Metanephros (tissue), 2 donors: Measurements from ENCODE around the gene NKD1.

DNA sequence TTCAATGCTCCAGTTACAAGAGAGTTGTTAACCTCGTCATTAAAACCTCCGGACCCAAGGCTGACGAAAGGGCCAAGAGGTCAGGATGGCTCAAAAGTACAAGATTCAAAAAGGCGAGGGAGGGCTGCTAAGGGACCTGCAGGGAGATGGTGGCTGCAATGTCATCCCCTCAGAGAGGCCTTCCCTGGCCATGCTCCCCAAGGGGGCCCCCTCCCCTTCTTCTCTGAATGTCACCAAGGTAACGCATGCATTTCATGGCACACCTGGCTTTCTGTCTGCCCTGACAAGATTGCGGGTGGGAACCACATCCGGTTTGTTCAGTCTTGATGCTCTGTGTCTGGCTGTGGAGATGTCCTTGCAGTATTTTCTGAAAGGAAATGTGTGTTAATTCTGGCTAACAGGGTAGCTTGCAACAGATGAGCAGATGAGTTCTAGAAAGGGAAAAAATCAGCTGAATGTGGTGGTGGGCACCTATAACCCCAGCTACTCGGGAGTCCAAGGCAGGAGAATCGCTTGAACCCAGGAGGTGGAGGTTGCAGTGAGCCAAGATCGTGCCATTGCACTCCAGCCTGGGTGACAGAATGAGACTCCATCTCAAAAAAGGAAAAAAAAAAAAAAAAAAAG, 90.0 kb downstream of the C16orf78 start:
- RAMPAGE, long total RNA = no peak

GRCh38 chr16:49492206-49492630, 118.6 kb downstream of the C16orf78 start:
- RAMPAGE, long total RNA = no peak

GRCh38 chr16:49702099-49702772, 153.7 kb downstream of the ZNF423 start:
- RAMPAGE, long total RNA = no peak

- RAMPAGE, long total RNA = no peak
These were observed 12.8 kb downstream of the HEATR3 start for GRCh38 chr16:50078549-50079026.

- RAMPAGE, long total RNA = no peak
These were observed 35.2 kb upstream of the ADCY7 start for GRCh38 chr16:50230953-50231787.

DNA sequence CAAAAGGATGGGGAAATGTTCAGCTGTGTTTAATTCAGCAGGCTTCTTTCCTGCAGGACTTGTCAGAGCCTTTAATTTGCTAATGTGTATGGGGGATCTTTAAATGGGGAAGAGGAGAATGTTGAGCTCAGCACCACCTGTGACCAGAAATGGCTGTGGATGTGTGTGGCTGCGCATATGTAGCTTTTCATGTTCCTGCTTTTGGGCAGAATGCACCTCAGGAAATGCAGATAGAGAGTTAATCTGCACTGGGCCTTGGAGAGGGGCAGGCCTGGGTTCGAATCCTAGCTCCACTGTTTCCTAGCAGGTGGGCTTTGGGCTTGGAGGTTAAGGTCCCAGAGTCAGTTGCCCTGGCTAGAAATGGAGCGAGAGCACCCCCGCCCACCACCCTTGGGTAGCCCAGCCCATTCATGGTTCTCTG, 9.2 kb downstream of the ADCY7 start:
- RAMPAGE, long total RNA = no peak

GRCh38 chr16:50300623-50301143, 34.3 kb downstream of the ADCY7 start:
- RAMPAGE, long total RNA = no peak

- RAMPAGE, long total RNA = no peak
These were observed 31.2 kb downstream of the BRD7 start for GRCh38 chr16:50337474-50338131.

- RAMPAGE, long total RNA = no peak
These were observed 27.3 kb upstream of the BRD7 start for GRCh38 chr16:50396063-50396511.

GRCh38 chr16:50478276-50478724, 69.9 kb upstream of the NKD1 start:
- RAMPAGE, long total RNA = no peak

DNA sequence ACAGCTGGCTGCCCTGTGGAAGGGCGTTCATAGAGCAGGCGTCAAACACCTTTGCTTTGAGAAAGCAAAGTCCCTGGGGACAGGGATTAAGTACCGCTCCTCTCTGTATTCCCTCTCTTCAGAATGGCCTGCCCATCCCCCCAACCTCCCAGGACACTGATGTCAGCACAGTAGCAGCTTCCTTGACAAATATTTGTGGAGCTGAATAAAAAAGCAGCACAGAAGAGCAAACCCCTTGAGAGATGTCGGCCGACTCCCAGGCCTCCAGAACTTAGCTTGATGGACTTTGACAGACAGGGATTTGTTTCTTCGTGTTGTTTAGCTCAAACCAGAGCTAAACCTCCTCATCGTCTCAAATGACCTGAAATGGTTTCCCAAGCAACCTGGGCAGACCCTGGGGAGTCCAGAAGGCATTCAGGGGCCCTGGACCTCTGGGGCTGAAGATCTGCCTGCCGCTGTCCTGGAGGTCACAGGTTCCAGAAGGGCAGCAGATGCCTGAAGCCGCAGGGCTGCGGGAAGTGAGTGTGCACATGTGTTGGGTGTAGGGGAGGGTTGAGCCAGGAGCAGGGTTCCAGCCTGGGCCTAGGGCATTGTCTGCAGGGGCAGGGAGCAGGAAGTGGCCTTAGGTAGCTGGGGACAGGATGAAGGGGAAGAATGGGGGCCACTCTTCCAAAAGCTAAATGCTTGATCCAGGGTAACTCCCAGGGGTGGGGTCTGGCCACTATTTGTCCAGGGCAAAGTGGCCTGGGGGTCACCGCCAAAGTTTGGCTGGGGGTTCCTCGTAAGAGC, 42.3 kb upstream of the NKD1 start:
- RAMPAGE, long total RNA = no peak

DNA sequence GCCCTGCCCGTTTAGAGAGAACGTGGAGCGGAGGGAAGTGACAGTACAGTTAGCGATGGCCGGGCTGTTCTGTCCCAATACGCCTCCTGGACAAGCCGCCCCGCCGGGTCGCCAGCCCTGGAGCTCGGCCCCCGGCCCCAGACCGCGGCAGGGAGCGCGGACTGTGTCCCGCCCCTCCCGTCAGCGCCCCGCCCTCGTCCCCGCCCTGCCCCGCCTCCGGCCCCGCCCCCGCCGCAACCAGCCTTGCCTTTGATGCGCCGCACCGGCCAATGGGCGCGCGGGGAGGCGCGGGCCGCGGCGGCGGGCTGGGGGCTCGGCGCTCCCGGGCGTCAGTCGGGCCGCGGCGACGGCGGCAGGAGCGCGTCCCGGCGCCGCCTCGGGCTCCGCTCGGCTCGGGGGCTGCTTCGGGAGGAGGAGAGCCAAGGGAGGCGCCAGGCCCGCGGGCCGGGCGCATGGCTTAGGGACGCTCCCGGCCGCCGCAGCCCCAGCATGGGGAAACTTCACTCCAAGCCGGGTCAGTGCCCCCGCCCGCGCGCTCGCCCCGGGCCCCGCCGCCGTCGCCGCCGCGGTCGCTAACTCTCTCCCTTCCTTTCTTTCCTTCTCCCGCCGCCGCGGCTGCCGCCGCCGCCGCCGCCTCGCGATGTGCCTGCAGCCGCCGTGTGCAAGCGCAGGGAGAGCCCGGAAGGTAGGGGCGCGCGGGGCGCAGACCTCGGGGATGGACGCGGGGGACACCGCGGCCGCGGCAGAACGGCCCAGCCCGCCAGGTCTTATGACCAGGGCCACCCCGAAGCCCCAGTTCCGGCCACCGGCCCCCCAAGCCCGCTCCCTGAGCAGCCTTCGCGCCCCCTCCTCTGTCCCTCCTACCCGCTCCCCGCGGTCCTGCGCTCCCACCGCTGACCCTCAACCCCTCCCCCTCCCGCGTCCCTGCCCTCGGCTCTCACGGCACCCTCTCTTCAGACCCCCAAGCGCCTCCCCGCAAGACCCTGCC, at the start of gene NKD1:
NKD1 (plus strand) TSS at position 332 of the 988 bp plus-strand sequence.
- RAMPAGE, long total RNA = no peak

DNA sequence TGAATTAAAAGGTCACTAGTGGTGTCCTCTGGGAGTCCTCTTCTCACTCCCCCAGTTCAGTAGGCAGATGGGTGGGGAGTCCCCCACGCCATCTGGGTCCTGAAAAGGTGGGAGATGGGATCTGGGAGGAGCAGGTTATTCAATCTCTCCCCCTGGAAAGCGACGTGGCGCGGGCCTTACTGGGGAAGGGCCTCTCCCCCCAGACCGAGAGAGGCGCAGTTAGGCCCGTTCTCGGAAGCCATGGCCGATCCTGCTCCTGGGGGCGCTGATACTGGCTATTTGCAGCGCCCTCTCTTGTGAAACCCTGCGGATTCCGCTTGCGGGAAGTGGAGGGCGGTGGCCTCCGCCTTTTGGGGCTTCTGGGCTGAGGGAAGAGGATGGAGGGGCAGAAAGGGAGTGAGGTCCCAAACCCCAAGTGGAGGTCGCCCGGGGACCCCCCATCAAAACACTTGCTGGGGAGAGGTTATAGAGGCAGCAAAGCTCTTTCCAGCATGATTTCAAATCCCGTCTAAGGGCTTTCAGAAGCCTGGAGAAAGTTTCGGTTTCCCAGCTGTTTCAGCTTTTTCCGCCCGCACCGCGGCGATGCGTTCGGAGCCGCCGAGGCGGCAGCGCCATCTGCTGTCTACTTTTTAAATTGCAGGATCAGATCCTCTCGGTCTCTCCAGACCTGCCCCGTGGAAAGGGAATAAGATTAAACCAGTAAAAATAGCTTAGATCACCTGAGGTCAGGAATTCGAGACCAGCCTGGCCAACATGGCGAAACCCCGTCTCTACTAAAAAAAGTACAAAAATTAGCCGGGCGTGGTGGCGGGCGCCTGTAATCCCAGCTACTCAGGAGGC, 15.9 kb downstream of the SNX20 start:
- RAMPAGE, long total RNA = no peak

GRCh38 chr16:50713401-50713896, 20.0 kb downstream of the NOD2 start:
- RAMPAGE, long total RNA = no peak

DNA sequence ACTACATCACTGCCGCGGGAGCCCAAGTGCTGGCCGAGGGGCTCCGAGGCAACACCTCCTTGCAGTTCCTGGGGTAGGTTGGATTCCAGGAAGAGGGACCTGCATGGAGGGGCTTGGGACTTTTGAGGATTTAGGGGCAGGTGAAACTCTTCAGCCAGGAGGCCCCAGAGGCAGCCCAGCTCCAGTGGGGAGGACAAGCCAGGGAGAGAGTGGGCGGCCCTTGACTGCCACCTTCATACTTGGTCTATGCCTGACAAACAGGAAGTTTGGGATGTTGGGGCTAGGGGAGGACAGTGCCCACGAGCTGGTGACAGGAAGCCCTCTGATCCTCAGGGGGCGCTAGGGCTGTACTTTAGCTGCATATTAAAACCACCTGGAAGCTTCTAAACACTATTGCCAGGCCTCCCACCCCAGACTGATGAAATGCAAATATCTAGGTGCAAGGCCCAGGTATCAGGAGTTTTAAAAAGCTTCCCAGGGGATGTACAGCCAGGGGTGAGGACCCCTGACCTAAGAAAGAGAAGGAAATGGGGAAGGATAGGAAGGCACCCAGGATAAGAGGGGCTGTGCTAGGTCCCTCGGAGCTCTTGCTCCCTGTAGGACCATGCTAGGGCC, 21.8 kb upstream of the CYLD start:
- RAMPAGE, long total RNA = no peak

- RAMPAGE, long total RNA = no peak
These were observed 671 bp downstream of the CYLD start for GRCh38 chr16:50742267-50743247.

GRCh38 chr16:51052357-51052913, 98.6 kb downstream of the SALL1 start:
- RAMPAGE, long total RNA = no peak

DNA sequence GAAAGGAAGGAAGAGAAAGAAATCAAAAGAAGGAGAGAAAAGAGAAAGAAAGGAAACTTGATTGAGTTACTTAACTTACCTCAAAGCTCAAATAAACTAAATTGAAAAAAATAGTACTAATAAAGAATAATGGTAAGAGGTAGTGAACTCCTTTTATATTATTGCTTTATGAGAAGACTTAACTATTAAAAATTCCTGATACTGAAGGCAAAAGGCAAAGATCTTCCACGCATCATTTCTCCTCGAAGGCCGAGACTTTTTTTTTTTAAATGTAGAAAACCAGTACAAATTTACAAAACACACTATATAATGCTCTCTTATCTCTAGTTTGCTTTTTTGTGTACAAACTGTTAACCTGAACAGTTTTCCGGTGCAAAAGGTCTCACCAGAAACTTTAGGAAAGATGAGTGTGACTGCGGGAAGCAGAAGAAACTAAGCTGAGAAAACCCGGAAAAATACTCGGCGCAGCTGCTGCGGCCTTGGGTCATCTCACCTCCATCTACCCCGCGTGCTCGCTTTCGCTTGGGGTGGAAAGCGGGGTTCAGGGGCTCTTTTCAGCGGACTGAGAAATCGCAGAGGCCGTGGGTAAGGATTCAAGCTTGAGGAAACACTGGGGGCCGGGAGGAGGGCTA, 1.9 kb downstream of the SALL1 start:
- RAMPAGE, long total RNA = no peak

DNA sequence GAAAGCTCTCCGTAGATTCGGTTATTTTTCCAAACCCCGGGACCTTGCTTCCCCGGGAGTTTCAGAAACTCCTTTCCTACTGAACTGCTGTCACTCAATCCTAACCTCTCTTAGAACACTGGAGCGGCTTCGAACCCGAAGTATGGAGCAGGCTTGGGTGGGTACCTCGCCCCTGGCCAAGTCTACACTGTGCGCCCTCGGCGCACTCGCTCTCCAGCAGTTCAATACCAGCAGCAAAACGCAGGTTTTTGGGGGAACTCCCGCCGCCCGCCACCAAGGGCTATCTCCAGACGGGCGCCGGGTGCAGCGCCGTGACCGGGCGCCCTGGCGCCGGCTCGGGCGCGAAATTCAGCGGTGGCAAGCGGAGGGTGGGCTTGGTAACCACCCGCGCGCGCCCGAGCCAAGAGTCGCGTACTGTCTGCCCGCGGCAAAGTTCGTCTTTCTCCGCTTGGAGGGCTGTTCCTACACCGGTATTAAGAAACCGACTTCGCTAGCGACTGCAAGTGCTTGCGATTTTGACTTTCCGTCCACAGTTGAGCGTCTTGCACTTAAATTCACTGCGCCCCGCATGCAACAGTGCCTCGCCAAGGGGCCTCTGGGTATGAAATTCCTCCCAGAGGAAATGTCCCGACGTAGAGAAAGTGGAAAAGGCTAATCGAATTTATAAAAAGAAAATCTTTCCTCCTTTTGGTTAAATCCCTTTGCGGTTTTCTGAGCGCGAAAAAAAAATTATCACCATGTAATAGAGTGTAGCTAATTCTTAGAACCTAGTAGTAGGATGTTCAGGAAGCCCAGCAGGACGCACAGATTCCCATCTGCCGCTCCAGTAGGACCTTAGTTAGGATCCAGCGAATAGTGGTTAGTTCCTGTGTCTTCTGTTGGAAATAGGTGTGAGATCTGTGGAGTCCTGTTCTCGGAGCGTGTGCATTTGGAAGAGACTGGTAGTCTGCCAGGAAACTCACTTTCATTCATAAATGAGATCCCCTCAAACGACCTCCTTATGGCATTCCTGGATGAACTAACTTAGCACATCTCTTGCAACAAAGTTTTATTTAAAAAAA, 5.0 kb upstream of the SALL1 start:
- RAMPAGE, long total RNA = no peak

DNA sequence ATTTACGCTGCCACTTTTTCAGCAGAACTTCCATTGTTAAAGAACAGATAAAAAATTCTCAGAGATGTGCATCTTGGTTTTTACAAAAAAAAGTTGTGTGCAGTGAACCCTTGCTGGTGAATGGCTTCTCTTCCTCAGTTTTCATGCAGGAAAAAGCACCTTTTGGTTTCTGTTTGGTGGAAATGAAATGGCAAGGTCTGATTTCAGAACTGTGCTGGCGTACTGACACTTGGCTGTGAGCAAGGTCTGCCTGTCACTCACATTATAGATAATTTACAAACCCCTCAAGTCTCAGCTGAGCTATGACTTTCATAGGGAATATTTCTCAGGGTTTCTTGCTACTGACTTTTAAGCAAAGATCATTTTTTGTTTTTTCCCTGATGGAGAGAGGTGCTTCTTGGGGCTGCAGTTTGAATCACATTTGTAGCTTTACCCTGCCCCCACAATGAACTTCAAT, 5.8 kb upstream of the SALL1 start:
- RAMPAGE, long total RNA = no peak